Measurements from ENCODE around the genes C1orf105, ANKRD45 and KLHL20.

DNA sequence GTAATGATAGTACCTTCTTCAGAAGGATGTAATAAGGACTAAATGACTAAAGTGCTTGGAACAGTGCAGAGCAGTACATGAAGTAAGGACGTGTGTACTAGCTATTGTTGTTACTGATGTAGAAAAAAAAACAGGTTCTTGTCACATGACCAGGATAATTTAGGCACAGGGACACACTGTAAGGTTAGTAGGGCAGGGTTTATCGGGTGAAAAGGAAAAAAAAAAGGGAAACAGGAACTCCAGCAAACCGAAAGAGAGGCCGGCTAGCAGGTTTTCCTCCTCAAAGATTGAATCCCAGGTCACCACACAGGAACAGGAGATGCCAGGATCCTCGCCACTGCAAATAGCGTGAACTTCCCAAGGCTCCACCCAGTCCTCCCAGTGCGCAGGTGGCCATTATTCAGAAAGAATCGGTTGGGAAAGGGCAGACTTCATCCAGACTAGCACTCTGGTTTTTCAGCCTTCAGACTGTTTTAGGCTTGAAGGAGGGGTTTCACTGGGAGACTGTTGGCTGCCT is 63.8 kb upstream of the PRRC2C start:
- RRBS, result no CpG with 5 or more reads among the region's 8 CpGs

- RRBS, result no CpG with 5 or more reads among the region's 24 CpGs
Observed at GRCh38 chr1:171540924-171541766, 55.8 kb downstream of the PRRC2C start.

DNA sequence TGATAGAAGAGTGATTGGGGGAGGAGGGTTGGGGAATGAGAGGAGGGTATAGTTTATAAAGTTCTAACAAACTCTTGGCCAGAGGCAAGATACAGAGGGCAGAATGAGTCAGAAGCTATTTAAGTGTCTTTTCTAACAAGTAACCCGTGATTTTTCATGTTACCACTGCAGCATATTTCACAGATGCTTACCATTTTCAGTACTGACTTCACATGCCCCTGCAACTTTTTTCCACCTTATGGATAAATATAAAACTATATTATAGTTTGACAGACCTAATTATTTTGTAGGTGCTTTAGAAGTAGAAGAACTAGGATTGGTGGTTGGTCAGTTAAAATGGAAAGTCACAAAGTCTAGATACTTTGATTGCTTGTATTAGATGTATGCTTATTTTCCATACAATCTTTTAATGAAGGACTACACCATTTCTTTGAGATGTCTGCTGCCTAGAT is 26.5 kb upstream of the MYOCOS start:
- RRBS, result no CpG with 5 or more reads among the region's 1 CpG

- RRBS, result no CpG with 5 or more reads among the region's 5 CpGs
Observed at GRCh38 chr1:171663170-171663697, 10.7 kb upstream of the MYOC start.

DNA sequence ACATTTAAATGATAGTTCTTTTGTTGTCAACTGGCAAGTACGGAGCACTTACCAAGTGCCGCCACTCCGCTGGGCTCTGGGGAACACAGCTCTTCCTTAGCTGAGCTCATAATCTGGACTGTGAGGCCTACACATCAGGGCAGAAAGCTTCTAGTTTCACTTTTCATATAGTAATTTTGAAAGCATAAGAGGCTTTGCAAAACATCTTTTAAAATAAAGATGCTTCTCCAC is 239.6 kb upstream of the C1orf105 start:
- RRBS, result no CpG with 5 or more reads among the region's 3 CpGs

- RRBS, result no CpG with 5 or more reads among the region's 6 CpGs
Observed at GRCh38 chr1:172380730-172381374, 39.6 kb upstream of the C1orf105 start.

DNA sequence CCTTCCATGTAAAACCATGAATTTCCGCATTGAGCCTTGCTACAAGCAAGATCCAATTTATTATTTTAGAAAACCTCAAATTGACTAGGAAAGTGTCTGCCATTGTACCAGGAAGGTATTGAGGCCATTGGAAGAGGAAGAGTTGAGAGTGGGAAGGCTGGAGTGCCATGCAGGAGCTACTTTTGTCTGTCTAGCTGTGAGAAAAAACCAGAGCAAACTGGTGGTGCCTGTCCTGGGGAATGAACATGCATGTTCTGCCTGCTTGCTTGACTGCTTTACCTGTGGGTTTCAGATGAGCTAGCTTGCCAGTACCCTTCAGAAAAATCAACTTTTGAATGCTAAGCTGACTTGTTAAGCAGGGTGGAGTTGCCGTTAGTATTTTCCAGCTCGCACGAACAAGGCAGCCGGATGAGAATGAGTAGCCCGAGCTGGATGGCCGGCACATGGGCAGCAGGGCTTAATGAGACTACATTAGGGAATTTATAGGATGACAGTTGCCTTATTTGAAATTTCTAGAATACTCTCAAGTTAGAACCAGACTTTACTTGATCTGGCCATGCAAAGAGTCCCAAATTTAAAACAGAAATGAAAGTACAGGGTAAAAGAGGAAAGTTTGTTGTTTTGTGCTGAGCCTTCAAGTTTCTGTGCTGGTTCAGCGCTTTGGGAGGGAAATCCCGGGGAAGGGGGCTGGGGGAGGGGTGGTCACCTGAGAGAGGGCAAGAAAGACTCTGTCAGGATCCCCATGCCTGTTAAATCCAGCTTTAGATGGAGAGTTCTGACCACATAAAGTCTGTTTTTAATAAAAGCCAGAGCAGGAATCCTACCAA is 29.6 kb upstream of the C1orf105 start:
- RRBS, result no CpG with 5 or more reads among the region's 9 CpGs

- RRBS, result no CpG with 5 or more reads among the region's 1 CpG
Observed at GRCh38 chr1:172420417-172420792, at the start of gene C1orf105. Gene C1orf105, plus strand, starts transcription at chr1:172420685.

DNA sequence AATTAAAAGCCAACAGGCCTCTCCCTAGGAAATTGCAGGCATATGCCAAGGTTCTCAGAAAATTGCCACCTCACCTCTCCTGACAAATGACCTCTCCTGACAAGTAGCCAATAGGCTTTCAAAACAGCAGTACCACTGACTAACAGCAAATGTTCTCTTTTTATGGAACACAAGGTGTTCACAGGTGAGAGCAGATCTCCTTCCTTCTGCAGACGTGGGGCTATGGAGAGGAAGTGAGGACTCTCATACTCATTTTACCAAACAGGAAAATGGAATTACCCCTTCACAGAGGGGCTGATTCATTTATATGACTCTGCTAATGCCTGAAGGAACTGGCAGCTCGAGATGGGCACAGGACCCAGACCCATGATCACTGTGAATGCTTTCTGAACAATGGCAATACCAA is 32.7 kb upstream of the SUCO start:
- RRBS, result no CpG with 5 or more reads among the region's 2 CpGs

GRCh38 chr1:172537806-172538270 is 4.9 kb downstream of the SUCO start:
- RRBS, result no CpG with 5 or more reads among the region's 5 CpGs

GRCh38 chr1:172626149-172626517 is 32.8 kb upstream of the FASLG start:
- RRBS, result no CpG with 5 or more reads among the region's 4 CpGs

- RRBS, result no CpG with 5 or more reads among the region's 4 CpGs
Observed at GRCh38 chr1:172697565-172698031, 38.7 kb downstream of the FASLG start.

DNA sequence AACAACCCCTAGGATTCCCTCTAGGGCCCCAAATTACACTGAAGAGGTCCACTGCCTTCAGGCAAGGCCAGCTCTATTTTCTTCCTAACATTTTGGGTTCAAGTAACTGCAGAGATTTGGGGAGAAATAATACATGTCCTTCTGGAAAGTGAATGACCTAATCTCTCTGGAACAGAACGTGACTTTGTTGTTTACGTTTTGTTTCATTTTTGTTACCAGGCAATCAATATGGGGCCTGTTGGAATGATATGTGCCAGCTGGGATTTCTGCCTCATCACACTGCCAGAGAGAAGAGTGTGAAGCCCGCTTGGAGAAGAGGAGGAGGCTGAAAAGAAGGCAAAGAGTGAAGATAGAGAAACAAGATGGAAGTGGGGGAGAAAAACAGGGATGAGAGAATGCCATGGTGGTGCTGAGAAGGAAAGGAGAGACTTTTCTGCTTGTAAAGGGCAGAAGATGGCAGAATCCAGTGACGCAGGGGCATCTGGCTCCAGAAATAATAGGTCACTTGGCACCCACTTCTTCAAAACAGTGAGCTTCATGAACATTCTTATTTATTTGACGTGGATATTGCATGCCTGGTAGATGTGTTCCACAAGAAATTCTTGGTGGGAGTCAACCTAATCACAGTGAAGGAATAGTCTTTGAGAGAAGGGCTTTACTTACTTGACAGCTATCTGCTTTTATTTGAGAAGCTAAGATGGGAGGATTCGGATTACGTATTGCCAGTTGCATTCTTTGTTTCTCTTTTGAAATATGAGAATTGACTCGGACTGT is 116.9 kb downstream of the FASLG start:
- RRBS, result no CpG with 5 or more reads among the region's 8 CpGs

GRCh38 chr1:172819087-172819640 is 160.3 kb downstream of the FASLG start:
- RRBS, result no CpG with 5 or more reads among the region's 5 CpGs

DNA sequence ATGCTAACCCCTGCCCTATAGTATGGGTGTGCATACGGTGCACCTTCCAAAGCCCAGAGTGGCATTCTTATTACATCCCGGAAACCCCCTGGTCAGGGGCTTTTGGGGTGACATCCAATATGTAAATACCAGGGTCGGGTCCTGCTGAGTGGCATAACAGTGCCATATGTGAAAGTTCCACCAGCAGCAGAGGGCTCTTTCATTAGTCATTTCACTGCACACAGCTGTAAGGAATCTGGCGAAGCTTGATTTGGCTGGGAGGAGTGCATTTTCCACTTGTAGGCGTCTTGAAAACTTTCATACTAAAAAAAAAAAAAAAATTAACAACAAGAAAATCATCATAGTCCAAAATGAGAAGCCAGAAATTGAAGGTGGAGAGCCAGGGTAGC is 58.8 kb upstream of the PRDX6 start:
- RRBS, result no CpG with 5 or more reads among the region's 5 CpGs

DNA sequence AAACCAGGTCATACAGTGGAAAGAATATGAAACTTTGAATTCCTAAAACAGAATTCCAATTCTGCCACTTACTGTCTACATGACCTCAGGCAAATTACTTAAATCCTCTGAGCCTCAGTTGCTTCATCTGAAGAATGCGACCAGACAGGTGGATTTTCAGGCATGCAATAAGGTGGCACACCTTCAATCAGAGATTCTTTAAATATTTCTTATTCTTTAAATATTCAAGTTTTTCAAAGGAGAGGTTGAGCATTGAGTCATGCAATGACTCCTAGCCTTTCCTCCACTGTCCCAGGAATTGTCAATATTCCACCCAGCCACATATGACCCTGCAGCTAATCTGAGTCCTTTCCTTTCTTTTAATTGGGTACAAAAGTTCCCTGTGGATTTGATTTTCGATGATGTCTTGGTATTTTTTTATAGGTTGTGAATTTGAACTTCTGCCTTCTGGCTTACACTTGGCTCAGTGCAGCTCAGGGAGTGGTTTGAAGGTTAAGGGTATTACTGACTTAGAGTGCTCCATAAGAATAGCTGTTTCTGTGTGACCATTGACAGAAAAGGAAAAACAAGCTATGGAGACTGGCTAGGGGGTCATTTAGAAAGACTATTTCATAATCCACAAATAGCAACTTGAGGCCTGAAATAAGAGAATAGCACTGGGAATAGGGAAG is 52.2 kb upstream of the PRDX6 start:
- RRBS, result no CpG with 5 or more reads among the region's 2 CpGs

- RRBS, result no CpG with 5 or more reads among the region's 1 CpG
Observed at GRCh38 chr1:173478458-173478849, 1.3 kb downstream of the PRDX6 start.

DNA sequence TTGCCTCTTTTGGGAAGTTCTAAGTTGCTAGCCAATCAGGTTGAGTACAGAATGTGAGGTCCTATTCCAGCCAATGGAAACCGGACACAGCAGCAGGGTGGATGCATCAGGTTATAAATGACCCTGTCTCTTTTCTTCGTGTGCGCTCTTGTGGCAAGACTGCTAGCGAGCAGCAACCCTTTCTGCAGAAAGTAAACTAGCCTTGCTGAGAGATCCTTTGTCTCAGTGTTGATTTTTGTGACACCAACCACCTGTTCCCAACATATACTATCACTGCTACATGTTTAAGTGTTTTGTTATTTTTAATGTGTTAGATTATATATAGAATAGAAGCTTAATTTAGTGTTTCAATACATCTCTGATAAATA is 7.6 kb downstream of the TEX50 start:
- RRBS, result no CpG with 5 or more reads among the region's 4 CpGs

GRCh38 chr1:173669170-173669998 is at the start of gene ANKRD45:
Gene ANKRD45, minus strand, starts transcription at chr1:173669851.
- RRBS, result 5% methylated on average over 12 of the region's 42 CpGs

DNA sequence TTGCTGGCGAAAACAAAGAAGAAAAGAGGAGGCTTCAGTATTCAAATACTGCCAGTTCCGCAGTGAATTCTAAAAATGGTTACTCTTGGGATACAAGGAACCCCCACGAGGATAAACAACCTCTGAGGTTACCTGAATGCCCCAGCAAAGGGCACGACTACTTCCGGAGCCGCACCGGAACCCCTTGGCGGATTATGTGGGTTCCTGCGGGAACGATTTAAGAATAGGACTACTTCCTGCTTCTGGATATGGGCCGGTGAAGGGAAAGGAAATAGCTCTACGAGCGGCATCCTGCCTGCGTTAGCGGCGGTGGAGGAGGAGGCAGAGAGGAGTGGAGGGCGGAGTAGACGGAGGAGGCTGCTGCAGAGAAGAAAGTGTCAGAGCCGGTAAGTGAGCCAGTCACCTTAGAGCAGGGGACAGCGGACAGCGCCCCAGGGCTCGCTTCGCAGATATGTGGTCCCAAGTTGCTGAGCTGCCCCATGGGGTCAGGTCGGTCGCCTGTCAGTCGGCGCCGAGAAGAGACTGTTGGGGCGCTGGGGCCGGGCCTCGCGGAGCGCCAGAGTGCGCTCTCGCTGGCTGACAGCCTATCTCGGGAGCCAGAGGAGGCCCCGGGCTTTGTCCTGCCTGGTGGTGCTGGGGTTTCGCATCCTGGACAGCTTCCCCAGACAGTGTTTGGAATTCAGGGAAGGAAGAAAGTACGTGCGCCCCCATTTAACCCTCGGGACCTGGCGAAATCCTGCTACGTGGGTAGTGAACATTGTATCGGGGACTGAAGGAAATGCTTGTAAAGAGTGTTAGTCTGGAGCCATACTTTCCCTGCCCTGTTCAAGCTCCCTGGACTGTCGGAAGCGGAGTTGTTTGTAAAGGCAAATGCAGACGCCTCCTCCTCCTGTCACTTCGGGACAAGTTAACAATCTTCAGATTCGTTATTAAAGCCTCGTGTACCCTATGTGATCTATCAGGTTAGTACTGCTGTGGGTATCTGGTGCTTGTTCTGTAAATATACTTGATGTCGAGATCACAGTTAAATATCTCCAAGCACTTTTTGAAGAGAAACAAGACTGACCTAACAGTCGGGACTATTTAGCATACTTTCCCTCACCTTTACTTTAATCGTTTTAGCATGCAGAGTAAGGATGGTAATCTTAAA is at the start of gene KLHL20:
TSS of gene KLHL20 (plus strand) at position 289 of the 1,150 bp plus-strand sequence.
- RRBS, result 1% methylated on average over 12 of the region's 53 CpGs

All from SK-N-MC (cell line).